ENCODE measurements around a stretch of chr21.

- PRO-cap: no peak
Measured at GRCh38 chr21:45487238-45487933, 54.9 kb downstream of the SLC19A1 start.

DNA sequence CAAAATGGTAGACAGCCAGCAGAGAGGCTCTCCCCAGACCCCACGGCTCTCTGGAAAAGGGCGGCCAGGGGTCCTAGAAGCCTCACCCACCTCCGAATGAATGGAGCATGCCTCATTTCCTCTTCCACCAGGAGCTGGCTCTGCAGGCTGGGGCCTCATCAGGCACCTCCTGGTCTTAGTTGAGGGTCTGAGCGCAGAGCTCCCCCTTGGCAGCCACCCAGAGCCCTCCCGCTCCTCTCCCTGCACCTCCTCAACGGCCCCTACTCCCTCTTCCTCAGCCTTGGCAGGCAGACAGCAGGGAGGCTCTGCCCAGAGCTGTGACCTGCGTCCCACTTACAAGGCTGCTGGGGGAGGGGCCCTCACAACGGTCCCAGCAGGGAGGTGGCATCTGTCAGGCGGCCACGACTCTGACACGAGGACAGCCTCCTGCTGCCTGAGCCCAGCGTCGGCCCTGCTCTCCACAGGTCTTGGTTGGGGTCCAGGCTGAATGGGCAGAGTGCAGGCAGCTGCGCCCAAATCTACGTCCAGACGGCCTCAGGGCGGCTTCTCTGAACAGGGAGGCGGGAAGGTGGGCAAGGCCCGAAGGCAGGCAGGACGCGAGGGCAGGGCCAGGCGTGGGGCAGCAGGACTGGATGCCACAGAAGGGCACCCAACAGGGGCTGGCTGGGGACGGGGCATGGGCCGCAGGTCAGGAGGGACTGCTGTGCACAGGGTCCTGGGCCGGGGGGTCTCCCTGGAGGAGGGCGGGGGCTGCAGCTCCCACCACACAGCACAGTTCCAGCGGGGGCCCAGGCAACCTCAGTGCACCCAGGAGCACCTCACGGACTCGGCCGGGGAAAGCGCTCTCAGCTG, 7.6 kb downstream of the SLC19A1 start:
- PRO-cap: no peak

DNA sequence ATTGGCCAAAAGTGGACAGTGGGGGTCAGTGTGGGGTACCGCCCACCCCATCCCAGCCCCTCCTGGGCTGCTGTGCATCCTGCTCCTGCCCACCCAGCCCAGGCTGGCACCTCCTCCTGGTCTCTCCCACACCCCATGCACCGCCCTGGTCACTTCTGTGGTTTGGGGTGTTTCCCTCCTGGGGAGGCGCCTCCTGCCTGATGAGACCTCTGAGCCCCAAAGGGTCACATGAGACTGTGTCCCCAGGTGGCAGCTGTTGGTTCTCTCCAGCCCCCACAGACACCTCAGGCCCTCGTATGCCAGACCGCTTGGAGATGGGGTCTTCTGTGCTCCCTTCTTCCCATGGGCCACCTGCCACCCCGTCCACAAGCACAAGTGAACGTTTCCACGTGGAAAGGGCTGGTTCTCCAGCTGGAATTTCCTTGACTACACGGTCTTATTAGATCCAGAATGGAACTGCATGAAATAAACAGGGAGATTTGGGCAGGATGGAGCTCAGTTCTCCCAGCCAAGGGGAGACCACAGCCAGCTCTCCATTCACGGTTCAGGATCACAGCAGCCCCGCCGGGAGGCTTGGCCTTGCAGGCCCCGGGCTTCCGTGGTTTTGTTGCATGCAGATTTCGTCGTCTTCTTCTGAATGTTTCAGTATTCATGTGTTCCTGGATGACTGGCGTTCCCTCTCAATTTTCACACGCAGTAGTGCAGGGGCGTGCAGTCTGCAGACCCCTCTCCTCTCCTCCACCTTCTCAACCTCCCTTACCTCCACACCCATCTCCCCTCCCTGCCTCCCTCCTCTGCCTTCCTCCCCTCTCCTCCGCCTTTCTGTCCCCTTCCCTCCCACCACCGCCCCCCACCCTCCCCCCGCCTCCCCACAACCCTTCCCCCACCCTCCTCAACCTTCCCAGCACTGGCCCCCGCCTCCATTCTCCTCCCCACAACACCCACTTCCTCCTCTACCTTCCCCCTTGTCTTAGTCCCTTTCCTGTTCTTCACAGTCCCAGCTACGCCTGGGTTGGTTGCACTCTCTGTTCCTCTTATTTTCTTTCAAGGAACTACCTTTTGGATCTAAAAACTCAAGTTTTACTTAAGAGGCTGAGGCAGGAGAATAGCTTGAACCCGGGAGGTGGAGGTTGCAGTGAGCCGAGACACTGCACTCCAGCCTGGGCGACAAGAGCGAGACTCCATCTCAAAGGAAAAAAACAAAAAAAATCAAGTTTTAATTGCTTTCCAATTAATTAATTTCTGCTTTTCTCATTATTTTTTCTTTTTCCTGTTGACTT, 8.3 kb upstream of the SLC19A1 start:
- PRO-cap: bidirectional peak, plus-strand start at position 229 of the sequence, minus-strand start at position 108 of the sequence; bidirectional peak, plus-strand start at position 985 of the sequence, minus-strand start at position 939 of the sequence

DNA sequence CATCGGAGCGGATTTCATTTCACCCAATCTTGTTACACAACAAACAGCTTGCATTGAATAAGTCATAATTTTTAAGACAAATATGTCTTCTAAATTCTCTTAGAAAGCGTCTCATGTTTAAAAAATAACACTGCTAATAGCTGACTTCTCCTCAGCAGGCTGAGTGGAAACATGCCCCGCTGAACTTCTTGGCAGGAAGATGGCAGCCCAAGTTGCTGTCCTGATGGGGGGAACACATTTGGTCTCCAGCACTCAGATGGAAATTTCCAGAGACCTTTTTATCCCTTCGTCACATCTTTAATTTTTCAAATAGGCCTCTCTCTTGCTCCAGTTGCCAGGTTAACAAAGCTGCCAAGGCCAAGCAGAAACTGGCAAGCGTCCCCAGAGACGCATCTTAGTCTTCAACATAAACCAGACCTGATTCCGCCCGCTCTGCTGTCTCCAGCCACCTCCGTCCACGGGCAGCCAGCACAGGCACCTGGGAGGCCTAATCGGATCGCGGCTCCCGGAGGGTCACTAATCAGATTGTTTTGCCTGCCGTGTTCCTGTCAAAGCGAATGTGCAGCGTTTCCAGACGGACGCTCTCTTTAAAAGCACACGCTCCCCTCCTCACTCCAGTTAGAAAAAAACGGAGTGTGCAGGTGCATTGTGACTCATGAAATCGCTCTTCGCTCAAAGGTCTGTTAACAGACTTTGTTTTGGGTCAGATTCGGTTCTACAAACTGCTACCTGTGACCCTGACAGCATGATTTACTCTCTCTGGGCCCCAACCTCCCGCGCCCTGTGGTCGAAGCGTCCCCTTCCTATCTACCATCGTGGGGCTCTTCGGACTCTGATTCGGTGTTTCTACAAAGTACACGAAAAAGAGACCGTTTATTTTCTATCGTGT, 29.0 kb upstream of the SLC19A1 start:
- PRO-cap: no peak

- PRO-cap: no peak
Measured at GRCh38 chr21:45644023-45644616, 595 bp downstream of the PCBP3 start.

GRCh38 chr21:45830159-45830881, 151.2 kb upstream of the COL6A1 start:
- PRO-cap: no peak

DNA sequence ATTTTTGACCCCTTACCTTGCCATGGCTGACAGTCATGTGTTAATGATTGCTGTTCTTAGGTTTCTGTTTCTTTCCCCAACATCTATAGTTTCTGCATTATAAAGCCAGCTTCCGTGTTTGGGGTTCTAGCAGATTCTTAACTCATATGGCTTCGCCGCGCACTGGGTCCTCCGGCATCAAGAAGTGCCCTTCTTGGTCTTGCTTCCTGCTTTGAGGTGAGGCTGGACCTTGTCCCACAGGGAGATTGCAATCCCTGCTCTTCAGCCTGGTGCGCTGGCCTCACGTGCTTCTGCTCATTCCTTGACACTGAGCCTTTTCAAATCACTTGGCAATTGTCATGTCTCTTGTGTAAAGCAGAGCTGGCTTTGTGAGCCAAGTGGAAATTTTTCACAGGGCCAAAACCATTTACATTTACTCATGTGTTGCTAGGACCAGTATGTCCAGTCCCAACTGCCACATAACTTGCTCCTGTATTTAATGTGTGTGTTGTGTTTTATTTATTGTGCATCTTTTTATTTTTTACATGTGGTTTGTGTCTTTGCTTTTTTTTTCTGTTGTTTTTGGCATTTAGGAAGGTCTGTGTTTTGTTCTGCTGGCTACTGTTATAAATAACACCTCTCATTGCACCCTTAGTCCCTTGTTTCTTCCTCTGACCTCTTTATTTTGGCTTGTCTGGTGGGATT, 134.9 kb upstream of the COL6A1 start:
- PRO-cap: no peak

DNA sequence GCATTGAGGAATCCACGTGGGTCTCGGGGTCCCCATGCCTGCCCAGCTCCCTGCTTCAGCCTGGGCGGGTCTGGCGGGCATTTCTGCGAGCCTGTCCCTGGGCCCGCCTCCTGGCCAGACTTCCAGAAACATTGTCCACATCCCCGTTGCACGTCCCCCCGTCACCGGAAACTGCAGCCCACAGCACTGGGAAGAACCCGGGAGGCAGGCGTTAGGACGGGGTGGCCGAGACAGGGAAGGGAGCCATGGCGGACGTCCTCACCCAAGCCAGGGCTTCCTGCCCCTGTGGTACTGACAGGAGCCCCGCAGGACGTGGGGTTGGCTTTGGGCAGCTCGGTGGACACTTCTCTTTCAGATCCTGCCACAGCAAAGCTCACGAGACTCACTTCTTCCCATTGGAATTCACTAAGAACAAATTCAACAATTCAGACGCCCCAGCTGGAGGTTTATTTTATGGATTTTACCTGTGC, 113.0 kb upstream of the COL6A1 start:
- PRO-cap: unidirectional peak, plus-strand start at position 214 of the sequence

- PRO-cap: bidirectional peak, plus-strand start at chr21:45973148, minus-strand start at chr21:45973077
Measured at GRCh38 chr21:45972433-45973541, 8.8 kb upstream of the COL6A1 start.

- PRO-cap: no peak
Measured at GRCh38 chr21:46003268-46004366, 22.0 kb downstream of the COL6A1 start.

- PRO-cap: no peak
Measured at GRCh38 chr21:46065962-46066231, 32.0 kb upstream of the COL6A2 start.

DNA sequence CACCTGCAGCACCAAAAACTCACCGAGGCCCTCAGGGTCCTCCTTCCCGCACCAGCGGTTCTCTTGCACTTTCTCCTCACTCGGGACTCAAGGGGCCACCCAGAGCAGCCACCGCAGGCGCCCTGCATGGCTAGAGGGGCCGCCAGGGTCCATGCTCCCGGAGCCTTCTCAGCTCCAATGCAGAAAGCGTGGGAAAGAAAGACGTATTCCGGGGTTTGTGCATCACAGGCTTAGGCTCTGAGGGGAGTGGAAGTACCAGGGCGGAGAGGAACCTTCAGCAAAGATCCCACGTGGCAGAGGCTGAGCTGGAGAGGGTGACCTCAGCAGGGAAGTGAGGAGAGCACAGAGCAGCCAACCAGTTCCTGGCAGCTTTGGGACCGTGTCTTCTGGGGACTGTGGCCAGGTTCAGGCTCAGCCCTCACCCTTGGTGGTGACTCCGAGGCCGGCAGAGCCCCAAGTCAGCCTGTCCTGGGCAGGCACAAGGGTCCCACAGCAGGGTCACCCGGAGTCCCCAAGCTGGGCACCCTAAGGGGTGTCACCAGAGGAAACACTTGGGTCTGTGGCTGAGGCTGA, 19.4 kb upstream of the COL6A2 start:
- PRO-cap: no peak

- PRO-cap: no peak
Measured at GRCh38 chr21:46253465-46254352, 25.1 kb upstream of the LSS start.

DNA sequence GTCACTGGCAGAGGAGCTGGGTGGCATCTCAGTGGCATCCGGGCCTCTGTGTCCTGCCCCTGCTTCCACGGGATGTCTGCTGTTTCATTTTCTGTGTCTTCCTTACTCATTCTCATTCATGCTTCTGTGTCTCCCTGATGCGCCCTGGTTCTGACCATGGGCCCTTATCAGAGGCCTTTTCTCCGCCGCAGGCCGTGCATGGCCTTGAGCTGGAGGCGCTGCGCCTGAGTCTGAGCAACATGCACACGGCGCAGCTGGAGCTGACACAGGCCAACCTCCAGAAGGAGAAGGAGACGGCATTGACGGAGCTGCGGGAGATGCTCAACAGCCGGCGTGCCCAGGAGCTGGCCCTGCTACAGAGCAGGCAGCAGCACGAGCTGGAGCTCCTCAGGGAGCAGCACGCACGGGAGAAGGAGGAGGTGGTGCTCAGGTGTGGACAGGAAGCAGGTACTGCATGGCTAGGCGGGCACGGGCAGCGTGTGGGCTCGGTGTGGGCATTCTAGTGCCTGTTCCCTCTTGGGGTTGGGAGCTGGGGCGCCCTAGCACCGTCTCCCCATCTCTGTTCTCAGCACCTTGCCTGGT, 22.7 kb downstream of the PCNT start:
- PRO-cap: no peak

- PRO-cap: no peak
Measured at GRCh38 chr21:46363454-46363938, 39.5 kb downstream of the PCNT start.

DNA sequence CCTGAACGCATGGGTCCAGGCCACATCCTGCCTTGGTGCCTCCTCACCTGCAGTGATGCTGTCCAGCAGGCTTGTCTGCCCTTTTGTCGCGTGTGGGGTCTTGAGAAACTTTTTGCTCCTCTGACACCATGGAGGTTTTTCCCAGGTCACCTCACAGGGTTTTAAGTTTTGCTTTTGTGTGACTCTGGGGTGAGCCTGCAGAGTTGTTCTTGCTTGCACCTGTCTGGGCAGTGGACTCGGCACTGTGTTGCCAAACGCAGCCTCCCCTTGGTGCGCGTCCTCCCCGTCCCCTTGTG, 62.6 kb downstream of the PCNT start:
- PRO-cap: no peak

DNA sequence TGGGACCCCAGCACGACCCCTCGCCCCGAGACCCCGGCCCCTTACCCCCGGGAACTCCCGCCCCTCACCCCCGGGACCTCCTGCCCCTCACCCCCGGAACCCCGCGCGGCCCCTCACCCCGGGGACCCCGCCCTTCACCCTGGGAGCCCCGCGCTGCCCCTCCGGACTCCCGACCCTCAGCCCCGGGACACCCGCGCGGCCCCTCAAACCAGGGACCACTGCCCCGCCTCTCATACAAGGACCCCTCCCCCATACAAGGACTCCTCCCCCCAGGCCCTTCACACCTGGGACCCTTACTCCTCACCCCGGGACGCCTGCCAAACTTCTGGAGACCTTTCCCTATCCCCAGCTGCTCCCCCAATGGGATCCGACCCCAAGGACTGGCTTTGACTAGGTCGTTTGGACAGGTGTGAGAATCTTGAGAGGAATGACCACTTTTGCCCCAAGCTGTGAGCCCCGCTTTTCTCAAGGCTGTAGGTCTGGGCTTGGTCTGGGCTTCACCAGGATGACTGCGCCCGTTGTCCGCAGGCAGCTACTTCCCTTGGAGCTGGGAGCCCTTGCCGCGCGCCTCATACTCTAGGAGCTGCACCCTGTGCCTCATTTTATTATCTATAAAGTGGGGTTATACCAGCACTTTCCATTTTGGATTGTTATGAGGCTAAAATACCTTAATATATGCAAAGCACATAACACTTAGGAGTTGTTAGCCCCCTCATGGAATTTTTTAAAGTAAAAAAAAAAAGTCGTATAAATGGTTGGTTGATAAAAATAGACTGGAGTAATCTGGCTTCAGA, 972 bp downstream of the DIP2A start:
- PRO-cap: unidirectional peak, minus-strand start at position 511 of the sequence

- PRO-cap: no peak
Measured at GRCh38 chr21:46552160-46553031, 52.5 kb downstream of the S100B start.

DNA sequence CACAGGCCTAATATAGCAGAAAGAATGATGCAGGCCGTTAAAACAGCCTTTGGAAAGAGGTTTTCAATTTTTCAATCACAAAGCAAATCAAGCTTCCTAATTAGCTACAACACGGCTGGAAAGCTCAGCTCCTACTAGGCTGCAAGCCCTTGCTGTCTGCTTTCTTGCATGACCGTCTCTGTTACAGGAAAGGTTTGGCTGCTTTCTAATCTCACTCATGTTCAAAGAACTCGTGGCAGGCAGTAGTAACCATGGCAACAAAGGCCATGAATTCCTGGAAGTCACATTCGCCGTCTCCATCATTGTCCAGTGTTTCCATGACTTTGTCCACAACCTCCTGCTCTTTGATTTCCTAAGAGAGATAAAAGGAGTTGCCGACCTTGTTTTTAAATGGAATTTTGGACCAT, 5.7 kb downstream of the S100B start:
- PRO-cap: unidirectional peak, minus-strand start at position 180 of the sequence

DNA sequence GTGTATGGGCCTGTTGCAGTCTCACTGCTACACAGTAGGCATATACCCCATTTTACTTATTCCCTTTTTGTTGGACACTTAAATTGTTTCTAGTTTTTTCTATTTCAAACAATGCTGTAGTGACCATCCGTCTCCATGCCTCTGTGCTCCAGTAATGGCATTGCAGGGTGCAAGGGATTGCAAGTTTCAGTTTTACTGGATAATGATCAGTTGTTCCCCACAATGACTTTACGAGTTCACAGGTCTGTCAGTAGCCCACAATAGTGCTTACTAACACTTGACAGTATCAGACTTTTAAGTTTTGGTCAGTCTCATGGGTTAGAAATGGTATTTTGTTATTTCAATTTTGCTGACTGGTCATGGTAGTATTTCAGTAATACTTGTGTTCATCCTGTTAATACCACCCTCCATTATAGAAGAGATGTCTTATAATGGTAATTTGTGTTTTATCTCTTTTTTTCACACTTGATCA, 2.9 kb downstream of the PRMT2 start:
- PRO-cap: no peak

Measured in left lung (tissue), 1 donor.